Vagina (tissue), 1 donor: ENCODE data around the gene ADCY7.

GRCh38 chr16:46857635-46857894 lies 26.6 kb upstream of the C16orf87 start:
- PRO-cap = no peak
- RAMPAGE, long total RNA = no peak

- PRO-cap = no peak
- RAMPAGE, long total RNA = no peak
These were observed 1.6 kb upstream of the GPT2 start for GRCh38 chr16:46882351-46883173.

DNA sequence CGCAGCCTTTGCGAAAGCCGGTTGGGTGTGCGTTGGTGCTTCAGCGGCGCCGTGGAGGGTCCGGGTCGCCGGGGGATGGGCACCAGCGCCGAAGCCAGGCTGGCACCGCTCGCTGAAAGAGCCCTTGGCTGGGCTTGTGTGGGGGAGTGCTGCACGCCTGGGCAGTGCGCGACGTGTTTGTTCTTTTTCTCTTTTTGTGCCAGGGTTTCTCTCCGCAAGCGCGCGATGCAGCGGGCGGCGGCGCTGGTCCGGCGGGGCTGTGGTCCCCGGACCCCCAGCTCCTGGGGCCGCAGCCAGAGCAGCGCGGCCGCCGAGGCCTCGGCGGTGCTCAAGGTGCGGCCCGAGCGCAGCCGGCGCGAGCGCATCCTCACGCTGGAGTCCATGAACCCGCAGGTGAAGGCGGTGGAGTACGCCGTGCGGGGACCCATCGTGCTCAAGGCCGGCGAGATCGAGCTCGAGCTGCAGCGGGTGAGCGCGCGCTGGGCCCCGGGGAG lies 376 bp downstream of the GPT2 start:
- PRO-cap = no peak
- RAMPAGE, long total RNA = start-site peak on the plus strand centred at position 351 of the sequence, 201 bp wide, 17 reads

DNA sequence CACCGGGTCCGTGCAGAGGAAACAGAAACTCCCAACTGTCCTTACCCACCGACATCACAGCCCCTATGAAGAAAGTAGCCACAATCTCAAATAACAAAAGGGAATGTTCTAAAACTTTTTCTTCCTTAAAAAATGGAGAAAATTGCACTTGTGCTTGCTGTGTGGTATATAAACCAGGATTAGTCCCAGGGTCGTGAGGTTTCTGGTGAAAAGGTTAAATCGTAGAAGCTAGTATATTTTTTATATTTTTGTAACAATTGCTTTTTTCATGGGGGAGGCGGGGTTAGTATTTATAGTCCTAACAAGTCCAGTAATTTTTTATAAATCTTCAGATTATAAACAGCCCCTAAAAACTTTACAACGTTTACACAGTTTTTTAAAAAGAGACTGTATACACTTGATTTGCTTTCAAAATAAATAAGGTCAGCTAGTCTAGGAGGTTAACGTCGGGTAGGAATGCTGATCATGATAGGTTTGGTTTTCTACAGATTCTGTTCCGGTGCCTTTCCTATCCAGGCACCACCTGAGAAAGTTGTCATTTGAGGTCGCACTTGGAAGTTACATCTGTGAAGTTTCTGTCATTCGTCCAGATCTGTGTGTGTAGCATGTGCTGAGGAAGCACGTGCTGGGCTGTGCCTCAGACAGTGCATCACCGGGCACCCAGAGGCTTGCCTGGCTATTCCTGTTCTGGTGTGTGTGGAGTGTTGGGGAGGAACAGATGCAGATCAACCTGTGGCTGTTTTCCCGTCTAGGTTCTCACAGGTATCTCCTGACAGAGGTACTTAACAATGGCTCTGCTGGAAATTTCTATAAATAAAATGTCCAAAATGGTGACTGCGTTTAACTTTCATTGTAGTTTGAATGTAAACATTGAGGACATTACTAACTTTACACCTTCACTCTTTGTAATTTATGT lies 42.8 kb downstream of the DNAJA2 start:
- PRO-cap = no peak
- RAMPAGE, long total RNA = no peak

- PRO-cap = no peak
- RAMPAGE, long total RNA = no peak
These were observed 2.2 kb downstream of the DNAJA2 start for GRCh38 chr16:46971287-46971619.

- PRO-cap = bidirectional peak, plus-strand start at chr16:47038232, minus-strand start at chr16:47037855
- RAMPAGE, long total RNA = no peak
These were observed 64.4 kb upstream of the DNAJA2 start for GRCh38 chr16:47037430-47038628.

- PRO-cap = no peak
- RAMPAGE, long total RNA = start-site peak on the plus strand at chr16:47650878-47650914, 23 reads
These were observed 189.5 kb downstream of the PHKB start for GRCh38 chr16:47650761-47650968.

DNA sequence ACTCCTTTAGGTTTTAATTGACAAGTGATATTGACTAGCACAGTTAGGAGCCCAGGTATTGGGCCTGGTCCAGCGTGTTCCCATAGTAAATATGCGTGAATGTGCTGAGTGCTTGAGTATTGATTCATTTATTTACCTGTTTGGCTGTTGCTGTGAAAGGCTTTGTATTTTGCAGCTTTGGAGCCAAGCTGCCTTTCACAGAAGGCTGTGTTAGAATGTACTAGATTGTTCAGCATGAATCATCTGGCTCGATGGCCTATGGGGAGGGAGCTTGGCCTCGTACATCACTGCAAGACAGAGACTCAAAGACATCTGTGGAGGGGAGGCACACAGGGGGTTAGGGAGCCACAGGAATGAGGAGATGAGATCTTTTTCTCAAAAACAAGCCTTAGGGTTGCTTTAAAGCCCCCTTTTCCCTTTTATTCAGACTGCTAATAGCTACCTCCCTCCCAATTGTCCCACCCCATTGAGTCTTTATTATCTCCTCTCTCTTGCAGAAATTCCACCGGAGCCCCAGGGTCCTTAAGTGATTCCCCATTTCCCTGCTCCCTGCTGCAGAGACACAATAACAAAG lies 307.3 kb downstream of the ABCC12 start:
- PRO-cap = no peak
- RAMPAGE, long total RNA = no peak

- PRO-cap = no peak
- RAMPAGE, long total RNA = no peak
These were observed 29.3 kb downstream of the SIAH1 start for GRCh38 chr16:48355948-48356357.

DNA sequence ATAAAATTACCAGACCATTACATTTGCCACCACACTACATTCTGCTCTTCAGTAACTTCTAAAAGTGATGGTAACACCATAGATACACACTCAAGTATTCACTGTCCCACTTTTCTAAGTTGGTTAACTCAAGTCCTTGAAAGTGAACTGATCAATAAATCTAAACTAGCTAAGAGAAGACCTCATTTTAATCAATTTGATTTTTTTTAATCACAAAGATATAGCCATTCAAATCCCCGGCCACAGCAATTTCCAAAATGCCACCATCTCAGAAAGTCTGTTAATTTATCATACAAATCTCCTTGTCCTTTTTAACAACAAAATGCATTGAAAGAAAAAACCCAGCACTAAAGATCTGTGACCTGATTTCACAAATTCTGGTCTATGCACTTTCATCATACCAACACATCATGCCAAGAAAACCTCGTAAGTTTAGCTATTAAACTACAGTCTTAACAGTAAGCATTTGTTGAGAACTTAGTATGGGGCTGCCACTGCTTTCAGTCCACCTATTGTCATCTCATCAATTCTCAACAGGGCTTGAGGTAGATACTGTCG lies 1.7 kb downstream of the SIAH1 start:
- PRO-cap = unidirectional peak, plus-strand start at position 469 of the sequence
- RAMPAGE, long total RNA = no peak

- PRO-cap = no peak
- RAMPAGE, long total RNA = no peak
These were observed 48.3 kb downstream of the N4BP1 start for GRCh38 chr16:48561535-48562200.

DNA sequence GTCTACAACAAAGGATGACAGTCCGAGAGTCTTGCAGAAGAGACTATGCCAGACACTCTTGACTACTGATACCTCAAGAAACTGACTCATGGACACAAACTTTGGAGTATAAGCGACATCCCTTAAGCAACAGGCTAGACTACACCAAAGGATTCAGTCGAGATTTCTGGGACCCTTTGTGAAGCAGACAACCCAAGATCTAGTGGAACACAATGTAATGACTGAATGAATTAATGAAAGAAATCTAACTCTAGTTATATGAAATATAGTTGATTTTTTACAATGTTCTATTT lies 22.9 kb downstream of the N4BP1 start:
- PRO-cap = no peak
- RAMPAGE, long total RNA = start-site peak on the minus strand centred at position 101 of the sequence, 170 bp wide, 16 reads

DNA sequence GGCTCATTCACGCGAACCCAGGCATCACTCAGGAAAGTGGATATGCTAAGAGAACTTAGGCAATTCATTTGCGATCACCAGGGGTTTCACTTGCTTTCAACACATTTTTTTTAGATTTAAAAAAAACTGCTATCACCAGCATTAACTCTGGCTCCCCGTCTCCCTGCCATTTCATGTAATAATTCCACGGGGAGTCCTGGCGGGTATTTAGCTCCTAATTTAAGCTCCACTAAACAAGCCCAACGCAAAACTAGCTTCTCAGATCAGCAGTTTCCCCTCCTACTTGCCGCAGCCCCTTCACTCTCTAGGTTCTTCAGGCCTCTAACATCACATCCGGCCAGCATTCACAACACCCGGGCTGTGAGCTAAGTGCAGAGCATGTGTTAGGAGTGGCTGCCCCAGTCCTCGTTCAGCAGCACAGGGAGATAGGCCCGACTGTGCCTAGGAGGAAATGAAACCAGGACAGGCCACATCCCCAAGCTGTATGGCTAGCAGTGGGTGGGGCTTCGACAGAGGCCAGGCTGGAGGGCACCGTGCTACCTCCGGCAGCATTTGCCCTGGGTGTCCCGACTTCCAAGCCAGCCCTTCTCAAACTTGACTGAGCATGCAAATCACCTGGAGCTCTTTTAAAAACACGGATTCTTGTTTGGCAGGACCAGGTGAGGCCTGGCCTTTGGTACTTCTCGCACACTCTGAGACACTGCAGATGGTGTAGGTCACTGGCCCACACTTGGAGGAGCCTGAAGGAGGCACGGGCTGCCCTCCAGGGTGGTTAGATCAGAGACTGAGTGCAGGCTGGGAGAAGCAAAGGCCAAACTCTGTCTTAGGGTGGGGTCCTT lies 201.8 kb downstream of the C16orf78 start:
- PRO-cap = no peak
- RAMPAGE, long total RNA = no peak

- PRO-cap = unidirectional peak, plus-strand start at chr16:49663769; bidirectional peak, plus-strand start at chr16:49664255, minus-strand start at chr16:49664222
- RAMPAGE, long total RNA = no peak
These were observed 192.0 kb downstream of the ZNF423 start for GRCh38 chr16:49663460-49664718.

GRCh38 chr16:49700444-49701814 lies 155.0 kb downstream of the ZNF423 start:
- PRO-cap = unidirectional peak, minus-strand start at chr16:49700612
- RAMPAGE, long total RNA = no peak

DNA sequence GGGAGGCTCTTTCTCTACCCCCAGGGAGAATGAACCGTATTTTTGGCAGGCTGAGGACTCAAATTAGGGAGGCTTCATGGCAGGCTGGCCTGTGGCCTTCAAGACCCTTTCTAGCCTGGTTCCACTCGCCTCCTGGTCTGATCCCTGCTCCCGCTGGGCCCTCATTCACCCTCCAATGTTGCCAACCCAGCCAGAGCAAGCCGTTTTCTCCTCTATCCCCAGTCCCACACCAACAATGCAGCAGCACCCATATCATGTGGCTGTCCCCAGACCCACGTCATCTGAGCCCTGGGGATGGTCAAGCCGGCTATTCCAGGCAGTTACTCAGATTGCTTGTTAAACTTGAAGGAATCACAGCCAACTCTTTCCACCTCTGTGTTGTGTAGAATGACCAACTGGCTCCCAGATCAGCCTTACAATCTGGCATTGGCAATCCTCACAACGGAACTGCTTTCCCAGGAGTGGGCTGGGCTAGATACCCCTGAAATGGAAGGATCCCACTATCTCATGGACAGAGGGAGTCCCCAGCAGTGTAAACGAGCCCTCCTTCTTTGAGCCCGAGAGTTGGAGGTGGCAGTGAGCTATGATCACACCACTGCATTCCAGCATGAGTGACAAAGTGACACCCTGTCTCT lies 27.0 kb downstream of the ZNF423 start:
- PRO-cap = no peak
- RAMPAGE, long total RNA = no peak

DNA sequence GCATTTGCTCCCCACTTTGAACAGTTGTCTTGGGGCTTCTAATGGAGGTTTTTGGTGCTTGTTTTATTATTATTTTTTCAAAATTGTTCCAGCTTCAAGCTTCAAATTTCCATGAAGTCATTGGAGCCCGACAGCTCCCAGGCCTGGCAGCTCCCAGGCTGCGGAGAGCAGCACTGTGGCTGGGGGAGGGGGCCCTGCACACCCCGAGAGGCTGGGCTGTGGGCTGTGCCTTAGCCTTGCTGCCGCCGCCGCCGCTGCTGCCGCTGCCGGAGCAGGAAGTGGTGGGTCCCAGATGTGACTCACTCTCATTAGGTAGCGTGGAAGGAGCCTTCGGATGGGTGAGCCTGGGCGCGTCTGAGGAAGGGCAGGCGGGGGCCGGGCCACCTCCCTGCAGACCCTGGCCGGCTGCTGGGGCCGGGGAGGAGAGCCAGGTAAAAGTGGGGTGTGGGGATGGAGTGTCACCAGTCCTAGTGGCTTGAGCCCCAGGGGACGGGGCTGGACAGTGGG lies at the start of gene ADCY7:
Gene ADCY7, plus strand, starts transcription at position 302 of the 507 bp plus-strand sequence.
- PRO-cap = unidirectional peak, plus-strand start at position 311 of the sequence
- RAMPAGE, long total RNA = start-site peak on the plus strand centred at position 307 of the sequence, 101 bp wide, 25 reads

DNA sequence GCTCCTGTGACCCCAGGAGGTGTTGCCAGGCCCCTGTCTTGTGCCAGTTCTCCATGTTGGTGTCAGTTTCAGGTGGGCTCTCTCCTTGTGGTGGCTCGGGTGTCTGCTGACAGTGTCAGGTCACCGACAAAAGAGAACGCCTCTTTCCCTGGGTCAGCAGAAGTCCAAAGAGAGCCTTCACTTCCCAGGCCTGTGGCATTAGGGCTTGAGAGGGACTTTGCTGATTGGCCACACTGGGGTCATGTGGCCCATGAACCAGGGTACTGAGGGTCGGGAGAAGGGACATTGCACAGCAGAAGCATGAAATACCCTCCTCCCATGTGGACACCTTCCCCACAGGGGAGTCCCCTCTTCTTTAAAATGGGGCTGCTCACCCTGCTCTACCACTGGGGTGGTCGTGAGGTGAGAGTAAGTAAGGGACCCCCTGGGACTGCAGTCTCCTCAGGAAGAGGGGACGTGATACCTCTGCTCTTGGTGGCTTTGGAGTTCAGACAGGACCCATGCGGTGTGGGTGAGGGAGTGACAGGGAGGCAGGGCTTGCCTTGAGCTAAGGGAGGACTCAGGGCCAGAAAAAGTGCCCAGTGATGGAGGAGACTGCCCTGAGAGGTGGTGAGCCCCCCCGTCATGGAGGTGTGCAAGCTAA lies 17.1 kb downstream of the ADCY7 start:
- PRO-cap = no peak
- RAMPAGE, long total RNA = no peak

GRCh38 chr16:50326849-50327511 lies 41.8 kb downstream of the BRD7 start:
- PRO-cap = no peak
- RAMPAGE, long total RNA = no peak

- PRO-cap = no peak
- RAMPAGE, long total RNA = start-site peak on the minus strand at chr16:50333537-50333700, 60 reads
These were observed 35.4 kb downstream of the BRD7 start for GRCh38 chr16:50333381-50333864.